HCT116 (cell line): ENCODE measurements around a stretch of chr10.

- RRBS: no CpG with 5 or more reads among the region's 17 CpGs
Observed at GRCh38 chr10:17000999-17001745, 128.4 kb downstream of the CUBN start.

DNA sequence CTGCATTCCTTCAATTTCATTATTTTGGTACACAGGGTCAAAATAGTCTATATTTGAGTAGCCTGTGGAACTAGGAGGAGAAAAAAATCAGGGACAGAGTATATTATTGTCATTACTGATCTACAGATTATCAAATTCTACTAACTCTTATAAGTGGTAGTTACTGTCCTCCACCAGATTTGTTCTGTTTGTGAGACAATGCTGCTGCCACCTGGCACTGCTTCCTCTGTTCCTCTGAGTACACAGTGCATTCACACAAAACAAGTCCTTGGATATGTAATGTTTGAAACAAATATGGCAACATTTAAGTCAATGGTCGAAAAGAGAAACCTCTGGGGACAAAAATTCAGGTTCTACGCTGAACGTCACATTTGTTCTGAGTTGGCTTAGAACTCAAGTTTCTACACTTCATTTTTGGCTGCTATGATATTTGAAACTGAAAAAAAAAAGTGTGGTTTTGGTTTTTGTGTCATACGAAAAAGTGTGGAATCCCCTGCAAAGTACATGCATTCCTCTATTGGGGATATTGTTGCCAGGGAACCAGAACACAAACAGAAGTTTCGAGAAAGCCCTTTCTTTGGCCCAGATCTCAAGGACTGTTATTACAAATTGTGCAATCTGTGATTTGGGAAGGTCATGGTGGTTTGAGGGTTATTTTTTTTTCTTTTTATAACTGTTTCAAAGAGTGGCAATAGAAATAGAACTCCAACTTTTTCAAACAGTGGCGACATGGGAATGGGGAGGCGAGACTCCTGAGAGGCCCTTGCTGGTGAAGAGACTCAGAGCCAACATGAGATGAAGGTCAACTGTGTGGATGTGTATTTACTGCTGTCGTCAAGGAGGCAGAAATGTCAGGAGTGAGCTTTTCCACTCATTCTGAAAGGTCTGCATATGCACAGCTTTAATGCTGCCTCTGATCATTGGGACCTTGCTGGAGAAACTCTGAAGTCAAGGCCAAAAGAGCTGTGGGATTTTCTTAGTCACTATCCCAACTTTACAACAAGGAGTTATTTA, 127.5 kb downstream of the CUBN start:
- RRBS: no CpG with 5 or more reads among the region's 8 CpGs

DNA sequence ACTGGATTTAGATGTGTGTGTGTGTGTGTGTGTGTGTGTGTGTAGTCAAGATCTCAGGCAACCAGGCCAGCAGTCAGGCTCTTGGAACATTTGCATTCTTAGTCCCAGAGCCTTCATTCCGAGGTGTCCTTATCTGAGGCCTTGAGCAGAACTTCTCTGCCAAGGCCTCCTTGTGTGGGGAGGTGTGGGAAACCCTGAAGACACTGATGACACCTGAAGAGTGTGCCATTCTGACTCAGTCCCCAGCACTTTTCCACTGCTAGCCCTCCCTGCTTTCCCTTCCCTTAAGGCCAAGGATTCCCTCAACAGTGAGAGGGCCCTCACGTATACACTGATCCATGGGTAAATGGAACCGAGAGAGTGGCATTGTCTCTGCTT, 30.4 kb downstream of the TRDMT1 start:
- RRBS: no CpG with 5 or more reads among the region's 3 CpGs

GRCh38 chr10:17443852-17444616, 10.4 kb downstream of the ST8SIA6 start:
- RRBS: no CpG with 5 or more reads among the region's 10 CpGs

GRCh38 chr10:17473533-17474232, 19.3 kb upstream of the ST8SIA6 start:
- RRBS: no CpG with 5 or more reads among the region's 12 CpGs

DNA sequence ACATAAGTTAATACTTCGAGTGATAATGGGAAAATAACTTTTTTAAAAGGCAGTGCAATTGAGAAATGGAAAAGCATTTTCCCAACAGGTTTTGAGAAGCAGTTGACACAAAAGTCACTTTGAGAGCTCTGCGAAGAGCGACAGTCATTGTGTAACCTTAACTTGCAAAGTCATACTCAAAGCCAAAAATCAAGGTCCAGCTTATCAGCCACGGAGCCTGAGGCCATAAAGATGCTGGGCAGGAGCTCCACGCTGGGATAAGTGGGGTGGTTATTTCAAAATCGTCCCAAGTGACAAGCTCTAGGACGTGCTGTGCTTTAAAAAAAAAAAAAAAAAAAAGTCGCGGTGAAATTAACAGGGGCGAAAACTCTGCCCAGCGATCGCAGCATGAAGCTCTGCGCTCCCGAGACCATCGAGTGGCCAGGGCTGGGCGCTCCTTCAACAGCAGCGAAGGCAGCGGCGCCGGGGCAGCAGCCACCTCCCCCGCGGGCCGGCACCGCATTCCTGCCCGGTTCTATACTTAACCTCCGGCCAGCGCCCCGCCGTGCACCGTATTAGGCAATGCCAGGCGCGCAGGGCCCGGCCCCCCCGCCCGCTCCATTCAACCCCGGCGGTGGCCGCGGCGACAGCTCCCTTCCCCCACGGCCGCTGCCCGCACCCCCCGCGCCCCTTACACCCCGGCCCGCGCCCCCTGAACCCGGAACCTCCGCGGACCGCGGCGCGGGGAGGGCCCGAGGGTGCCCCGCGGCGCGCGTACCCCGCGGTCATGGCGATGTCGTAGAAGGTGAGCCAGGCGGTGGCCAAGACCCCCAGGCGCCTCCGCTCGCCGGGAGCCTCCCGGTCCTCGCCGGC, 622 bp downstream of the HACD1 start:
- RRBS: 3% methylated on average over 19 of the region's 73 CpGs

DNA sequence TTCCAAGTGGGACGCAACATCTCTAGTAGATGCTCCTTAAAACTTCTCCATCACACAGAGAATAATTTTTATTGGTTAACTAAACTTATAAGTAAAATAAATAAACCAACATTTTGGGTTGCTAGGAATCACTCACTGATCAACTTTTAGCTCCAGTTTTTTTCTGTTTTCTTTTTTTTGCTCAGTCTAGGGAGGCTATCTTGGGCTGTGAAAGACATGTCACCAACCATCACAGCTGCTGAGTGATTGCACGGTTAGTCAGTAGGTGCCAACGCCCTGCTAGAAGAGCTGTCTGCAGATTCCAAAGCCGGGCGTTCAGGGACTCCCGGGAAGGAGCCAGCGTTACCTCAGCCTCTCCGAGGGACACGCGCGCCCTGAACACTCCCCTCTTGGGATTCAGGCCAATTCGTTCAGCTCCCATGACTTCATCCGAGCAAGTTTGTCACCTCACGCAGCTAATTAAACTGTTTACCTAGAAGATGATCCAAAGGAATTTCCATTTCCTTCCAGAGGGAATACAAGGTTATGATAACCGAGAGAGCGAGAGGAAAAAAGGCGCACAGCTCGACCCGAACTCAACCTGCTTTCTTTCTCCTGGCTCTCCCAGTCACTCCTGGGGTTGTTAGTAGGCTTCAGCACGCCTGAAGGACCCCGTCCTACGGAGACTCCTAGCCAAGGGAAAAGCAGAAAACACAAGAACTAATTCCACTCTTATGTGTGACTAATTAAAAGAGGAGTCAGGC, 488 bp upstream of the STAM start:
- RRBS: no CpG with 5 or more reads among the region's 22 CpGs

DNA sequence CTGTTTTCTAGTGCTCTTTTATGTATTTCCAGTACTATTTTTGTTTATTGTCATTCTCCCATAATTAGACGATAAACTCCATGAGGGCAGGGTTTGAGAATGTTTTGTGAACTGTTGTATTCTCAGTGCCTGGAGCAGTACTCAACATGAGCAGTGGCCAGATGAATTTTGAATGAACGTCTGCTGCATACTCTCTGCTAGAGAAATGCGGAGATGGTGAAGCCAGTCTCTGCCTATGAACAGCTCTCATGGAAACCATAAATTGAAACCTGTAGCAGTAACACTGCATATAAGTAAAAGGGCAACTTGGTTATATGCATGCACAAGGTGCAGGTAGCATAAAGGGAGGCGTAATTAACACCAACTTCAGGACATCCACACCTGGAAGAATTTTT, 130.5 kb downstream of the NSUN6 start:
- RRBS: no CpG with 5 or more reads among the region's 4 CpGs

GRCh38 chr10:18566977-18568391, 83.9 kb downstream of the NSUN6 start:
- RRBS: no CpG with 5 or more reads among the region's 7 CpGs

GRCh38 chr10:18568713-18569662, 82.4 kb downstream of the NSUN6 start:
- RRBS: no CpG with 5 or more reads among the region's 3 CpGs

DNA sequence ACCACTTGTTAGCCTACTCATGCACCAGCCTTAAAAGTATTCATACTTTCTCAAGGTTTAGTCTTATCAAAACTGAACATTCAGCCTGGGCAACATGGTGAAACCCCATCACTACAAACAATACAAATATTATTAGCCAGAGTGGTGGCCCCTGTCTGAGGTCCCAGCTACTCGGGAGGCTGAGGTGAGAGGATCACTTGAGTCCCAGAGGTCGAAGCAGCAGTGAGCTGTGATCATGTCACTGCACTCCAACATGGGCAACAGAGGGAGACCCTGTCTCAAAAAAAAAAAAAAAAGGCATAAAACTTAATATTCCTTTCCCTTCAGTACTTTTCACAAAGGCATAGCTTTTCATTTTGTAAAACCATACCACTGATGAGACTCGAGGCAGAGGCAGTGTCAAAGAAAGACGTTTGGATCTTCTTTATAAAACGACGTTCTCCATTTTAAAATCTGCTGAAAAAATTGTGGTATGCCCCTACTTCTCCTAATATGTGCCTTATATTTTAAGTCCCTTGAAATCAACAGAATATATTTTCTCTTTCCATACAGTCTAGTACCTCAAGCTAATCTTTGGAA, 1.9 kb downstream of the NSUN6 start:
- RRBS: no CpG with 5 or more reads among the region's 6 CpGs

DNA sequence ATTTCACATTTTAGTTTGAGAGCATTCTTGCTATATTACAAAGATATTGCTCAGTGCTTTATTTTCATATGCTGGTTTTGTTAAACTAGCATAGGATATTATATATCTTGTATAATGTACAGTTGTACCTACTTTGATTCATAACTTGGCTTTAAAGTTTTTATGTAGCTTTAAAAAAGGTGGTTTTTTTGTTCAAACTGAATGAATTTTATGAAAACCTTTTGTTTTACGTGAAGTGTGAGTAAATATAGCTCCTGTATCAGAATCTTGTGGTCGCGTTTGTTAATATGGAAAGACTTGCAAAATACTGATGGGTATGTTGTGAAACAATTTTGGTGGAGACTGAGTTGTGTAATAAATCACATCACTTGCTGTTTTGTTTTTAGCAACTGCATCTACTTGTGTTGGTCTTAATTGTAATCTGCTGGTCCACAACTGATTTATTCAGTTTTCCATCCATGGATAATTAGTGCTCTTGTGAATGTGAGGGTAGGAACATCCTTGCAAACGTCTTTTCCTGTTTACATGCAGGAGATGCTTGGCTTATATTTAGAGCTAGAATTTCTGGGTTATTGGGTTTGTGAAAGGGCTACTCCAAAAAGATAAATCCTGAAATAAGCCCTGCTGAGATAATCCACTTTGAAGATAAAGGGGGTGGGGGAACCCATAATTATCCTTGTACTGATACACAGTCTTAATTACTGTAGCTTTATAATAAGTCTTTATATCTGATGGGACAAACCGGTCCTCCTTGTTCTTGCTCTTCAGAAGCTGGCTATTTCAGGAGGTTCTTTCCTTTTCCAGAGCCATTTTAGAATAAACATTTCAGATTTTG, 10.6 kb downstream of the PLXDC2 start:
- RRBS: no CpG with 5 or more reads among the region's 5 CpGs

- RRBS: no CpG with 5 or more reads among the region's 4 CpGs
Observed at GRCh38 chr10:19834577-19835359, 18.5 kb downstream of the PLXDC2 start.

GRCh38 chr10:19835360-19836172, 19.3 kb downstream of the PLXDC2 start:
- RRBS: no CpG with 5 or more reads among the region's 6 CpGs

DNA sequence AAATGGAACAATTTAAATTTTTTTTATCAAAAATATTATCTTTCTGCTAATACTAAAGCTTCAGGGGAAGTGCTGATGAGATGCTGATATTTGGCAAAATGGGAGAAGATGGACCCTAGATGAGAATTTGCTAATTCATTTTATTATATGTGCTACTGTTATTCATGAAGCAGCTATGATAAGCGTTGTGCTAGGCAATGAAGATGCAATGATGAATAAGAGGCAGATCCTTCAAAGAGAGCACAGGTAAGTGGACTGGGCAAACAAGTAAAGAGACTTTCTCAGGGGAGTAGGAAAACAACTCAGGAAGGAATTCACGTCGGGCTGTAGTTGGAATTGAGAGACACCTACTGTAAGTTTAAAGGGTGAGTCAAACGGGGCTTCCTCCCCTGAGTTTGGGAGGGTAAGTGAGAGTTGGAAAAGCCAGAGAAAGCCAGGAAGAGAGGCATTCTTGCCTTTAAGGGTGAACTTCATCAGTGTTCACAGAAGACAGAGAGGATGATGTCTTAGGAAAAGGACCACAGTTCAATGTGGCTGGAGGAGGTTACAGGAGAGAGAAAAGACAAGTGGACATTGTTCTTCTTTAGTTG, 48.4 kb downstream of the PLXDC2 start:
- RRBS: no CpG with 5 or more reads among the region's 4 CpGs

DNA sequence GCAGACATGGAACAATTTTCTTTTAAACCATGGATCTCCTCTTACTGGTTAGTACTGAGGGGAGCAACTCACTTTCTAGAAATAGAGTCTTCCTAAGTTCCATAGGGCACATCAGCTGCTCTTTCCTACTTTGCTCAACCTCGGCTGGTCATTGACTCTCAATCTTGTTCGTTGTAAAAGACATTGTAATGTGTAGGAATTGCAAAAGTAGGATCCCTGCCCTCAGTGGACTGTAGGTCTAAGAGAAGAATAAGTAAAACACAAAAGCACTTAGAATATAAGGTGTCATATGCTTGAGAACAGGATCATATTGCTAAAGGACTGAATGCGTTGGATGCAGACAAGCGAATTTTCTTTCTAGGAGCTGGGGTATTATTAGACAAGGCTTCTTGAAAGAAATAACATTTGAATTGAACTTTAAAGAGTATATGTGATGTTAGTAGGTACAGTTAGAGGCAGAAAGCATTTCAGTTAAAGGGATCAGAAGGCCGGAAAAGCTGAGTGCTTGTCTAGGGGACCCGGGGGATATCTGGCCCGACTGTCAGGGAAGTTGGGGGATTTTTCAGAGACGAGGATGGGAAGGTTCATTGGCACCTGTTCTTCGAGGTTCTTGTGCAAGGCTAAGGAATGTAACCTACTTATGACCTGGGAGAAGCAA, 58.2 kb downstream of the PLXDC2 start:
- RRBS: no CpG with 5 or more reads among the region's 9 CpGs

- RRBS: no CpG with 5 or more reads among the region's 5 CpGs
Observed at GRCh38 chr10:20009282-20009976, 193.2 kb downstream of the PLXDC2 start.

GRCh38 chr10:20124916-20125496, 308.8 kb downstream of the PLXDC2 start:
- RRBS: no CpG with 5 or more reads among the region's 5 CpGs

DNA sequence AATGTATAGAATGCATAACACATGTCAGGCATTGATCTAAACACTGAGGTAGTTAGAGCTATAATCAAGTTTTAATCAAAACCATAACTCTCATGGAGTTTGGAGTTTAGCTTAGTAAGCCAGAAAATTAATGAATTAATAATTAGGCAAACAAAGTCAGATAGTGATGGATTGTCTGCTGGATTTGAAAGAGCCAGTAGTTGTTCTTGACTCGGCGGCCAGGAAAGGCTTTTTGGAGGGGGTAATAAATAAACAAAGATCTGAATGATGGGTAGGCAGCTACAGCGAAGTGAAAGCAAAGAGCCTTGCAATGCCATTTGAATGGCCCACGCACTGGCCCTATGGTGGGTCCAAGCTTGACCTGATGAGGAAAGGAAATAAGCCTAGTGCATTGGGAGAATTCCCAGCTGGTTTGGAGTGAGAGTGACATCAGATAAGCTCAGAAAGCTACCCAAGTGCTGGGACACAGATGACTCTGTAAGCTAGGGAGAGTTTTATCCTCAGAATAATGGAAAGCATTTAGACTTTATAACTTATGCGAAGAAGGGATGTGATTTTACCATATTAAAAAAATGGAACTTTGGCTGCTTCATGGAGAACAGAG, 365.2 kb downstream of the PLXDC2 start:
- RRBS: no CpG with 5 or more reads among the region's 5 CpGs

- RRBS: no CpG with 5 or more reads among the region's 3 CpGs
Observed at GRCh38 chr10:20215526-20216233, 399.4 kb downstream of the PLXDC2 start.